Stomach (tissue), 7 donors: Measurements from ENCODE around the gene ANGEL2.

DNA sequence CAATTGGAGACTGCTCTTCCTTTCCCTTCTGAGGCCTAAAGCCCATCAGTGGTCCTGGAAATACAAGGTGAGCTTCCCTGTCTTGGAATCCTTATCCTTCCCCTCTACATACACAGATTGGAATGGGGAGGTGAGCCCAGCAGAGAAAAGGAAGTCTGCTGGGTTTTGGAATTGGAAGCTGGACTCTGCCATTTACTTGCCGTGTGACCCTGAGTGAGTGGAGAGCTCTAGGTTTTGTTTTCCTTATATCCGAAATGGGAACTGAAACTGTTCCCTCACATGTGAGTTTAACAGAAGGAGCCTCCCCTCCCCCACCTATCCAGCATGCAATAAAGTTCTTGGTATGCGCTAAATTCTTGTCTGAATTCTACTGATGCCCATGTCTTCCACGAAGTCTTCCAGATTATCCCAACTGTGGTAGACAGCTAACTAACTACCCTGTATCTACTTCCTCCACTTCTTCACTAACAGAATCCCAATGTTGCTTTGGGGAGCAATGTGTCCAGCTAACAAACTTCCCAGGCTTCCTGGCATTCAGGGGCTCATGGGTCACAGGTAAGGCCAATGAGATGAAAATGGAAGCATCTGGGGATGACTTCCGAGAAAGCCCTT is 58.8 kb downstream of the NENF start:
- PRO-cap = unidirectional peak, minus-strand start at position 208 of the sequence
- RAMPAGE, long total RNA, 5 experiments = no peak in any of the 5 experiments
- RRBS = no CpG with 5 or more reads among the region's 5 CpGs

- PRO-cap = no peak
- RAMPAGE, long total RNA, 5 experiments = no peak in any of the 5 experiments
- RRBS = no CpG with 5 or more reads among the region's 20 CpGs
These were observed 81.3 kb downstream of the NENF start for GRCh38 chr1:212513998-212514455.

DNA sequence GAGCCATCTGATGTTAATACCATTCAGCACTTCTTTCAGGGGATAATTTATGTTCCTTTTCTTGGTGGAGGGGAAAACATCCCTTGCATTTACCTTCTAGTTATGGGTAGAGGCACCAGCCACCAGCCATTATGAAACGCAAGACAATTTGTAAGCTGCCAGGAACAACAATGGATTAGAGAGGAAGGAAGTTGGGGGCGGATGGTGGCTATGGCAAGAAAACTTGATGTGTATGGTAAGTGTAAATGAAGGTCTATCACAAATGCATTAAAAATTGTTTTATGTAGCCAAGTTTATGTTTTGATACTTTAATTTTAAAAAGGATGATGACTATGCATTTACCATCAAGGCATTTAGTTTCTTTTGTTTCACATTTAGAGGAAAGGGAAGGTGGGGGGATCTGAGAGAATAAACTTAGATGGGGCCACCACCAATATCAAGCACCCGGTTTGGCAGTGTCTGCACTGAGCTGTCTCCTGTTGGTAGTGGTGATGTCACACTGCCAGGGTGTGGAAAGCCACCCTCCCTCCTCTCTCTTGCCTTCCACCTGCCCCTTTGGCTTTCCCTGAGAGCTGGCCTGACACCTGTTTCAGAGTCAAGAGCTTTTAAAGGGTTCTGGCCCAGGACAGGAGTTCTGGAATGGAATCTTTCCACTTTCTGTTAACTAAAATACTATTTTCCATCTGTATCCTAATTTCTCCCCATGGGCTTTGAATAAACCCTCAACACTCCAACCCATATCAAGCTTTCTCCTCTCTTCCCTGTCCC is 2.5 kb upstream of the GARIN4 start:
- PRO-cap = no peak
- RAMPAGE, long total RNA, 5 experiments = no peak in any of the 5 experiments
- RRBS = no CpG with 5 or more reads among the region's 3 CpGs

DNA sequence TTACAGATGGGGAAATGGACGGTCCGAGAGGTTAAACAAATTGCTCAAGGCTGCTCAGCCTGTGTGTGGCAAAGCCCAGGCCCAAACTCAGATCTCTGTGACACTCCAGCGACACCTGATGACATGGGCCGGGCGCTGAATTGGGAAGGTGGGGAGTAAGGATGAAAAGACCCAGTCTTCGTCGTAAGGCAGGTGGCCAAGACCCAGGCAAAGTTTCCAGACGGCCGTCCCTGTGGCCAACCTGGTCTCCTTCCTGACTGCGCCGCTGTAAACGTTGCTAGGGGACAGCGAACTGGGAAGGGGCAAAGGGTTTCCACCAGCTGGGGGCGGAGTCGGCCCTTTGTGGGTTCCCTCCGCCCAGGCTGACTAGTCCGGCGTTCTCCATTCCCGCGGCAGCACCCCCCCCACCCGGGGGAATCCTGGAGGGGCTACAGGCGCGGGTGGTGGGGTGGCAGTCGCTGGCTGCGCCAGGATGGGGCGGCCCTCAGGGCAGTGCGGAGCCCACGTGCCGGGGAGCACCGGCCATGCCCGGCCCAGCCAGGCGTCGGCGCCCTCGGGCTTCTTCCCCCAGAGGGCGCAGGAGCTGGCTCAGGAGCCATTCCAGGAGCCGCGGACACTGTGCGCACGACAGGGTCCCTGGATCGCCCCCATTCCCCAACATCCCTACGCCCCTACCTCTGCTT is 640 bp downstream of the BATF3 start:
- PRO-cap = unidirectional peak, plus-strand start at position 570 of the sequence
- RAMPAGE, long total RNA, 5 experiments = no peak in any of the 5 experiments
- RRBS = 1% methylated on average over 11 of the region's 42 CpGs

- PRO-cap = no peak
- RAMPAGE, long total RNA, 5 experiments = no peak in any of the 5 experiments
- RRBS = no CpG with 5 or more reads among the region's 30 CpGs
These were observed 637 bp downstream of the TATDN3 start for GRCh38 chr1:212792149-212792913.

DNA sequence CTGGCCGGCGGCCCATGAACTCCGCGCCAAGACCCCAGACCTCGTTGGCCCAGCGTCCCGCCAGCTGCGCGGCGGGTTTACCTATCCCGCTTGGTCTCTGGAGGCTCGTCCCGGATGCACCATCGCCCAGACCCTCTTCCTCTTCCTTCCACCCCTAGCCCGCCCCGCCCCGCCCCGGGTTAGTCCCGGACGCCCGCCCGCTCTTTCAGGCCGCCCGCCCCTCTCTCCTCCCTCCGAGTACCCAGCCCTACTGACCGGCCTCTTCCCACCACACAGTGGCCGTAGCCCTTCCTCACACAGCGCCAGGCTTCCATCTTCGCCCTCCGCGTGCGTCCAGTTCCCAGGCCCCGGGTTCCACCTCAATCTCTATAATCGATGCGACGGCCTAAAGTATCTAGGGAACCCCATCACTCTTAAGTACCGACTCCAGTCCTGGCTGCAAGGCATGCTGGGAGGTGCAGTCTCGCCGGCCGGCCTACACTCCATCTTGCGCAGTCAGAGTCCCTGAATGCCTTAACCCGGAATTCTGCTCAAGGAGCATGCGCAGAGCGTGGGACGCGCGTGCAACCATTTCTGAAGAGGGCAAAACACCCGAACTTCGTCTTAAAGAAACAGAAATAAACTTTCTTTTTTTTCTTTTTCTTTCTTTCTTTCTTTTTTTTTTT is at the start of gene ANGEL2:
Gene ANGEL2 (minus strand): TSS at position 510 of the 665 bp plus-strand sequence.
- PRO-cap = bidirectional peak, plus-strand start at position 271 of the sequence, minus-strand start at position 142 of the sequence; unidirectional peak, minus-strand start at position 489 of the sequence; unidirectional peak, minus-strand start at position 510 of the sequence
- RAMPAGE, long total RNA, 5 experiments = start-site peak on the minus strand in 5 of 5 experiments, centred at positions 114 to 505 of the sequence, 19 to 228 reads per replicate
- RRBS = 2% methylated on average over 31 of the region's 49 CpGs

DNA sequence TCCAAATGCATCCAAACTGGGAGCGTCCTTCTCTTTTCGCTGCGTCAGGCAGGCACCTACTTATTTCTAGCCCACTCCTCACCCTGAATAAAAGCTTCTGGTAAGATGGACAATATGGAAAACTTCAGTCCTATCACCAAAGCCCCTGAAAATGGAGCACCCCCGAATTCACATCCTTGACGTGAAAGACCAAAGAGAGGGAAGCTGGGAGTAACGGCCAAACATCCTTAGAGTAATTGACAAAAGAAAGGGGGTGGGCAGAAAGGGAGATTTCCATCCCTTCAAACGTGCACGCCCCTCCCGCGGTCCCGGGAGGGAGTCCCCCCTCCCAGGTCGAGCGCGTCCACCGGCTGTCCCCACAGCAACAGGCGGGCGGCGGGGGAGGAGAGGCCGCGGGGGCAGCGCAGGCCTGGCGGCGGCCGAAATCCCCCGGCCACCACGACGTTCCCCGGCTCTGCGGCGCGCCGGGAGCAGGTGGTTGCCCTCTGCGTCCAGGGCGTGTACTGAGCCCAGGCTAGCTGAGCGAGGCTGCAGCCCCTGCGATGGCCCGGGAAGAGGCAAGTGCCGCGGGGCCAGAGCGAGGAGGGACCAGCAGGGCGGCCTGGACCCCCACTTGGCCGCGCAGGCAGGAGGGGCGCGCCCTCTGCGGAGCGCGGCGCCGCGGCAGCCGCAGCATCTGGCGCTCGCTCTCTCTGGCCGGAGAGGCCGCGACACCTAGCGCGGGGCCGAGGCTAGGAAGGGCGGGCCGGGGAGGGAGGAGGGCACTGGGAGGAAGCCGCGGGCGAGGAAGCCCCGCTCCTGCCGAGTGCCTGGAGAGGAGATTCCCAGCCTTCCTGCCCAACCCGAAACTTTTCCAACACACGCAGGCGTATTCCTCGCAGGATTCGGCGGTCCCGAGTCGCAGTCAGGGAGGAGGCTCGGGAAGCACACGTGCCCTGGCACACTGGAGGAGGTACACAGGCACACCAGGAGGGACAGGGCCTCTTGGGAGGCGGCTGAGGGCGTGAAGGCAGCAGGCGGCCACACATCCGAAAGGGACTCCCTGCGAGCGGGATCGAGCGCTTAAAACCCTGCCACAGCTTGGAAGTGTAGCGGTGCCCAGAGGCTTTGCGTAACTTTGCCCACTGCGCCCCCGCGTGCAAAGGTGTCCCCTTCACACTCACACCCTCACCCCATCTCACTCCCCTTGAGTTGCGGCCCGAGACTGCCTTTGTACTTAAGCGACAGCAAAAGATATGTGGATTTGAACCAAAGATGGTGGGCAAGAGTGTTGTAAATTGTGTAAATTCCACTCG is 5.0 kb upstream of the PROX1 start:
- PRO-cap = bidirectional peak, plus-strand start at position 764 of the sequence, minus-strand start at position 694 of the sequence
- RAMPAGE, long total RNA, 5 experiments = no peak in any of the 5 experiments
- RRBS = 4% methylated on average over 23 of the region's 94 CpGs

- PRO-cap = no peak
- RAMPAGE, long total RNA, 5 experiments = no peak in any of the 5 experiments
- RRBS = 10% methylated on average over 2 of the region's 17 CpGs
These were observed 1.8 kb downstream of the PROX1 start for GRCh38 chr1:213989368-213990124.

DNA sequence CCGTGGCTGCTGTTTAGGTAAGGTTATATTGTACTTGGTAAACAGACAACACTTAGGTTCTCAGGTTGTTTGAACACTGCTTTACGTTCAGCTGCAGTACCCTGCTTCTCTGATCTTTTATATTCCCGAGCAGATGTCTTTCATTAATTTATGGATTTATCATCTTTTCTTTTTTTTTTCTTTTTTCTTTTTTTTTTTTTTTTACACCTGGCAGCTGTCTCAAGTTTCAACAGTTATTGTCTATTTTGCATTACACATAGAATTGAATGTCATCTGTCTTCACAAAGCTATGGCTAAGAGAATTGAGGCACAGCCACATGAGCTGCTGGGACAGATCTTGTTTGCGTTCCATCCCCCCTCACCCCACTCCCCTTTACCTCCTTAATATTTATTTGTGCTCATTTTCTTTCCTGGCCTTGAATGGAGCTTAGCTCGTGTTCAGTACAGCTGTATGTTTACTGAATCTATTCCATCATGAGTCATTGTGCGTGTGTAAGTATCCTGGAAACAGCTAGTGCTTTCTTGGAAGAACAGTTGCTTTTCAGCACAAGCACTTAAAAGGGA is 14.5 kb downstream of the PROX1 start:
- PRO-cap = no peak
- RAMPAGE, long total RNA, 5 experiments = no peak in any of the 5 experiments
- RRBS = no CpG with 5 or more reads among the region's 6 CpGs

GRCh38 chr1:214013810-214014001 is 25.9 kb downstream of the PROX1 start:
- PRO-cap = no peak
- RAMPAGE, long total RNA, 5 experiments = no peak in any of the 5 experiments
- RRBS = no CpG with 5 or more reads among the region's 5 CpGs

- PRO-cap = no peak
- RAMPAGE, long total RNA, 5 experiments = no peak in any of the 5 experiments
- RRBS = no CpG with 5 or more reads among the region's 6 CpGs
These were observed 27.0 kb downstream of the PROX1 start for GRCh38 chr1:214014718-214015203.

GRCh38 chr1:214028036-214028855 is 40.5 kb downstream of the PROX1 start:
- PRO-cap = no peak
- RAMPAGE, long total RNA, 5 experiments = no peak in any of the 5 experiments
- RRBS = no CpG with 5 or more reads among the region's 10 CpGs

GRCh38 chr1:214107222-214108050 is 119.7 kb downstream of the PROX1 start:
- PRO-cap = no peak
- RAMPAGE, long total RNA, 5 experiments = no peak in any of the 5 experiments
- RRBS = 13% methylated on average over 5 of the region's 27 CpGs

DNA sequence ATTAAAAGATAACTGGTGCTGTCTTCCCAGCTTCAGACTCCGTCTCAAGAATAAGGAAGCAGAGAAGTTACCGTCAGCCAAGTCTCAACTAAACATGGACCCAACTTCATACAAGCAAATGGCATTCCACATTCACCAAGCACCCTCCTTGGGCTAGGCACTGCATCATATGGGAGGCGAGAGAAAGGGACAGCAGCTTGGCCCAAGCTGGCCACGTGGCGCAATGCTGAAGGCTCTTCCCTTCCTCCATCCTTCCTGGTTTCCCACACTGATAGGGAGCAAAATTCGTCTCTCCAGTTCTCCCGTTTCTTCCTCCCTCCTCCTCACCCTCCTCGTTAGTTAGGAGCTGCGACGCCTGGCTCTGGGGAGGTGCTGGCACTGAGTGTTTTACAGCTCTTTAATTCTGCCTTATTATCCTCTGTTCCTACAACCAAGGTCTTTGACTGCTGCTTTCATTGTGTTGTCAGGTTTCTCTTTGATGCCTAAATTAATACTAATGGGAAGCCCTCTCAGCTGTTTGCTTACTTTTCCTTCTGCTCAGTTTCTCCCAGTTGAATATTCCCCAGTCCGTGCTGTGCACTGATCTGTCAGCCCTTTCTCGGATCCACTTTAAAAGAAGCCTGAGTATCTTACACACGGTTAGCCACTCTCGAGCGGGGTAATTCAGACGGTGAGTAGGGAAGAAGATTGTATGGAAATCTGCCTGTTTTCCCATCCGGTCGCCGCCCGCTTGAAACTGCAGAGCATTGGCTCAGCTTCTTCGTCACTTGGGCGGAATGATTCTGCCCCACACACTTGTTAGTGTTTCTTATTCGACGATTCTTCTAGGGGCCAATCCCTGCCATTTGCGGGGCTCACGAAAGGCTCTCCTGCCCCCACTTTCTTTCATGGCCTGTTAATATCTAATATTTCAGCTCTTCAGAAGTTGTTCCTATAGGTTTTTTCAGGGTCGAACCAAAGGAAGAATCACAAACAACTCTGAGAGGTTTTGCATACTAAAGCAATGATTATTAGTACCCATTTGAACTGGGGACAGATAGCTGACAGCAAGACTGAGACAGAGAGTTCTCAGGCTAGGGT is 56.1 kb upstream of the SMYD2 start:
- PRO-cap = no peak
- RAMPAGE, long total RNA, 5 experiments = no peak in any of the 5 experiments
- RRBS = no CpG with 5 or more reads among the region's 27 CpGs

DNA sequence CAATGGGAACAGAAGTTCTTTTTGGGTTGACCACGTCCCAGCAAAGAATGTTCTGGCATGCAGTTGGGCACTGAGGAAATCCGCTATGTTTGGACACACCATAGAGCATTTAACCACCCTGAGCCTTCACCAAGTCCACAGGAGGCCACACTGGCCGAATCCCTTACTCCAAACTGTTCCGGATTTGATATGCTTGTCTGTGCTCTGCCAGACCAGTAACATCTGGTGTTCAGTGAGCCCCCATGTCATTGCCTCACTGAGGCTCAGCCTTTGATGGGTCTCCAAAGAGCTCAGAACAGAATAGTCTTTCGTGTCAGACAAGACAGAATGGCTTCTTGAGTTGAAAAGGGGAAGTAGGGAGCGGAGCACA is 81.4 kb downstream of the SMYD2 start:
- PRO-cap = no peak
- RAMPAGE, long total RNA, 5 experiments = no peak in any of the 5 experiments
- RRBS = no CpG with 5 or more reads among the region's 6 CpGs

DNA sequence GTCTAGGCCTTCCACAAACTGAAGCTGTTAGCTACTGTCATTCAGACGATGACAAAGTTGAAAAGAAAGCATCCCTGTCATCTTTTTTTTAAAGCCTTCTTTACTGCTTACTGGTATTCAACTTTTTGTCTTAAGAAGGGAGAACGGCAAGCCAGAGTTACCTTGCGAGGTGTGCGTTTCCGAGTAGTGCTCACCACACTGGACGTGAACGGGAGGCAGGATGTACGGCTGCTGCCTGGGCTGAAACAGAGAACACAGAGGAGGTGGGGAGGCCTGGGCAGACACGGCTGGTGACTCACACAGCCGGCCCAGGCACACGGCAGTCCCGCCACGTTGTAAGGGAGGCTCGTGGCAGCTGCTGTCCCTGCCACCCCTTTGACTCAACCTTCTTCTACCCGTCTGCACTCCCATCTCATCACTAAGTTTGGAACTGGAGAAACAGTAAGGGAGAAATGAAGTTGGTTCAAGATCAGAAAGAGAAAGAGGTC is 105.8 kb downstream of the SMYD2 start:
- PRO-cap = no peak
- RAMPAGE, long total RNA, 5 experiments = no peak in any of the 5 experiments
- RRBS = no CpG with 5 or more reads among the region's 15 CpGs

- PRO-cap = no peak
- RAMPAGE, long total RNA, 5 experiments = no peak in any of the 5 experiments
- RRBS = no CpG with 5 or more reads among the region's 5 CpGs
These were observed 46.3 kb downstream of the PTPN14 start for GRCh38 chr1:214505162-214505474.

DNA sequence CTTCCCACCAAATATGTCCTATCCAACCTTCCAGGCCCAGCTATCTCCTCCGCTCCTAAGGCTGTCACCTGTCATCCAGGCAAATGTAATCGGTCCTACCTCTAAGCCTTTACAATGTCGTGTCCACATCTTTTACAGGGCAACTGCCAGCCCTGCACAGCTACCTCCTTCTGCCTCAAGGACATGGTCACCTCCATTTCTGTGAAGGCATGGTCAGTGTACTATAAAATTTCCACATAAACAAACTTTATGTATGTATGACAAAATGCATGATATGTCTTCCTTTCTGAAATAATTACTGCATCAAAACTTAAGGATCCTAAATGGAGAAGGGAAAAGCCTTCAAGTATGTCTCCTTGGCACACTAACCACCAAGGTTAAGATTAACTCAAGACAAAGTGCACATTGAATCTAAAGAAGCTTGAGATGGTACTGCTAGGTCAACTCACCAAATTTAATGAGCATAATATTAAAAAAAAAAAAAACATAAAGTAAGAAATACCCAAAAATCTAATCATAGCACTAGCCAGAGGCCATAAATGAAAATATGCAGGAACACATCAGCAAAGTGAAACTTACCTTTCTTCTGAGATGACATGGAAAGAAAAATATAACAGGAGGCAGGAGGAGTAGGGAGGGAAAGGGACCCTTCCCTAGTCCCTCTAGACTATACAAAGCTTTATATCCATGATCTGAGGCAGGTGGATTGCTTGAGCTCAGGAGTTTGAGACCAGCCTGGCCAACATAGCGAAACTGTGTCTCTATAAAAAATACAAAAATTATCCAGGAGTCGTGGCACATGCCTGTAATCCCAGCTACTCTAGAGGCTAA is 34.2 kb downstream of the PTPN14 start:
- PRO-cap = no peak
- RAMPAGE, long total RNA, 5 experiments = start-site peak on the minus strand in 1 of 5 experiments, centred at position 262 of the sequence, 7 reads per replicate
- RRBS = no CpG with 5 or more reads among the region's 5 CpGs

DNA sequence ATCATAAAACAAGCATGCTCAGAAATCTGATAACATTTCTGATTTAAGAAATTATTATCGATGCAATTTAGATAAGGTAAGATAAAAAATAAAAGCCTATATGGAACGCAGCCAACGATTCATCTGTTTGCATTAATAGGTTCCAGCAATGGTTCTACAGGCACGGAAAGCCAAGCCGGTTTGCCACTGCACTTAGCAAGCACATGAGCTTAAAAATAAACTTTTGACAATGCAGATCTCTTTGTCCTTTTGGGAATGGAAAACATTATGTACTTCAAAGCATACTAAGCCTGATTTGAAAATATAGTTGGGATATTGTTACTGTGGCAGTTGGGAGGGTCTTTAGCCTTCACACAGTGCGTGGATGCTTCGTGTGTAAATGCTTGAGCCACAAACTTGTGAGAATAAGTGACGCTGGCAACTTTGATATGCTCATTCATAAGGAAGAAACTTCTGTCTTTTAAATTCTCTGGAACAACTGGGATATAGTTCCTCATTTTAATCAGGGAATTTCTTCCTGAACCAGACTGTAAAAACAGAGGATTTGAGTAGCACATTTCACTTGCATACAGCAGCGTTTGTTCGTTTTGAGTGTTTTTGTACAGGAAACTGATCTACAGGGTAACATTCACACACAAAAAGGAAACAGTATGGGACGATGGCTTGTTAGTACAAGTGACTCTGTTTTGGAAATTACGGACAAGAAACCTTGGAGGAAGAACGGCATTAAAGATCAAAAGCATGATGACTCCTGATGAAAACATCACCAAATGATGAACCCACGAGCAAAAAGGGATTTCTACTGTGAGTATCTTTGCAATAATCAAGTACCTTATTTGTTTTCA is 77.2 kb upstream of the KCNK2 start:
- PRO-cap = no peak
- RAMPAGE, long total RNA, 5 experiments = start-site peak on the plus strand in 3 of 5 experiments, centred at positions 317 to 441 of the sequence, 7 to 25 reads per replicate
- RRBS = no CpG with 5 or more reads among the region's 14 CpGs

GRCh38 chr1:215577435-215578301 is 10.6 kb downstream of the KCTD3 start:
- PRO-cap = no peak
- RAMPAGE, long total RNA, 5 experiments = start-site peak on the plus strand in 2 of 5 experiments, at chr1:215577703-215578341 at its widest, 10 to 14 reads per replicate
- RRBS = no CpG with 5 or more reads among the region's 2 CpGs